Right atrium auricular region (tissue), 2 donors: ENCODE data around the gene KCNV2.

DNA sequence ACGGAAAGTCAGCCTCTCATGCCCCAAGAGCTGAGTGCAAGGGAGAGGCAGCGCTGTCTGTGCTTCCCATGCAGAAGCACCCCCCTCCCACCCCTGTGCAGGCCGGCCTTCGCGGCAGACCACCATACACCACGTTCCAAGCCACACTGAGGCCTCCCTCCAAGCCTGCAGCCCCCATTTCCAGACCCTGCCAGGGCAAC lies 7.6 kb downstream of the WASHC1 start:
- PRO-cap: no peak
- RAMPAGE, long total RNA, 2 experiments: no peak in any of the 2 experiments

DNA sequence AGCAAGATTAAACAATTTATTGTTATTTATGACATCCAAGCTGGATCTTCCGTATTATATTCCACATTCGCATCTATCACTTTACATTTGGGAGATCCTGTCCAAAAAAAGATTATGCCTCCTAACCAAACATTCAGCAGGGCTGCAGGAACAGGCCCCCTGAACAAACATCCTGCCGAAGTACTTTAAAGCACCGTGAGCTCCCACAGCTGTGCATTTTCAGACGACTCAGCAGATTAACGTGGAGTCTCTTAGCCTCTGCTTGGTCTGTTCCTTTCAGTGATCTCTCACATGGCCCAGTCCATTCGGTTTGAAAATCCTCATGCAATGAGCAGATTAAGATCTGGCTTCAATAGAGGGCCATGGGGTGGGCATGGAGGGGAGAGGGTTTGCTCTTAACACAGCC lies 33.6 kb upstream of the WASHC1 start:
- PRO-cap: no peak
- RAMPAGE, long total RNA, 2 experiments: no peak in any of the 2 experiments

DNA sequence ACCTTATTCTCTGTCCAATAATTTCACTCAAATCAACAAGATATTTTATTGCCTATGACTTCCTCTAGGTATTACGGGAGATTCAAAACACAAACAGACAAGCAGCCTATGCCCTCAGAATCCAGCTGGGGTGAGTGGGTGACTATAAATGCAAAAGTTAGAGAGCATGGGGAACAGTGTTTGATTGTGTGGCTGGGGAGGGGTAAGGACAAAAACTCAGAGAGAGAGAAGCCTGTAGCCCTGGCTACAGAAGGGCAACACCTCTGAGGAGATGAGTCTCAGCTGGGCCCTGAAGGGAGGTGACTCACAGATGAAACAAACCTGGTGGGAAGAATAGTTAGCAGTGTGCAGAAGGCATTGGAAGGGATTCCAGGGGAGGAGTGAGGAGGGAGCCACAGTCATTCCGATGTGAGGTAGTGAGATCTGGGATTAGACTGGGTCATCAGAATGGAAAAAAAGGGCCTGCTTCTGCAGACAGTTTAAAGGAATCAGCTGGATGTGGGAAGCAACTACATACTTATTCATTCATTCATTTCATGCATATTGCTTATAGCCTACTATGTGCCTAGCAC lies 10.5 kb downstream of the DOCK8 start:
- PRO-cap: no peak
- RAMPAGE, long total RNA, 2 experiments: no peak in any of the 2 experiments

GRCh38 chr9:227264-227780 lies 12.7 kb downstream of the DOCK8 start:
- PRO-cap: no peak
- RAMPAGE, long total RNA, 2 experiments: no peak in any of the 2 experiments

DNA sequence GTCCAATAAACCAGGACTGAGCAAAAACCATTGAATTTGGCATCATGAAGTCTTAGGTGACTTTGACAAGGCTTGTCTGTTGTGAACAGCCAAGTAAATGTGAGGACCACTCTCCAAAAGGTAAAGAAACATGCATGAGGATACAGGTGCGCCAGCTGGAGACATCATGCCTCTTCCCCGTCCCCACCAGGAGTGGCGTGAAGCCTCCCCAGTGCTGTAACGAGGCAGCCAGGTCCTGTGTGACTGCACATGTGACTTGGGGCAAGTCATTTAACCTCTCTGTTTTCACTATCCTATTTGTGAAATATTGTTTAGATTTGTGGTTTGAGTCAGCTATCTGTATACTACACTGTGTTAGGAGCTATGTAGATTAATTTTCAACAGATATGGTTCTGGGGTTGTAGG lies 65.0 kb downstream of the DOCK8 start:
- PRO-cap: no peak
- RAMPAGE, long total RNA, 2 experiments: no peak in any of the 2 experiments

DNA sequence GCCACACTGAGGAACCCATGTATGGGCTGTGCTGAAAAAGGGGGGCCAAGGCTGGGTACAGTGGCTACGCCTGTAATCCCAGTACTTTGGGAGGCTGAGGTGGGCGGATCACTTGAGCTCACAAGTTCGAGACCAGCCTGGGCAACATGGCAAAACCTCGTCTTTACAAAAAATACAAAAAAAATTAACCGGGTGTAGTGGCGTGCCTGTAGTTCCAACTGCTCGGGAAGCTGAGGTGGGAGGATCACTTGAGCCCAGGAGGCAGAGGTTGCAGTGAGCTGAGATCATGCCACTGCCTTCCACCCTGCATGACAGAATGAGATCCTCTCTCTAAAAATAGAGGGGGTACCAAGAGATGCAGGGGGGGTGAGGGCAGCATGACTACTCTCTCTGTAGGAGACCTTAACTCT lies 46.0 kb upstream of the KANK1 start:
- PRO-cap: no peak
- RAMPAGE, long total RNA, 2 experiments: no peak in any of the 2 experiments

DNA sequence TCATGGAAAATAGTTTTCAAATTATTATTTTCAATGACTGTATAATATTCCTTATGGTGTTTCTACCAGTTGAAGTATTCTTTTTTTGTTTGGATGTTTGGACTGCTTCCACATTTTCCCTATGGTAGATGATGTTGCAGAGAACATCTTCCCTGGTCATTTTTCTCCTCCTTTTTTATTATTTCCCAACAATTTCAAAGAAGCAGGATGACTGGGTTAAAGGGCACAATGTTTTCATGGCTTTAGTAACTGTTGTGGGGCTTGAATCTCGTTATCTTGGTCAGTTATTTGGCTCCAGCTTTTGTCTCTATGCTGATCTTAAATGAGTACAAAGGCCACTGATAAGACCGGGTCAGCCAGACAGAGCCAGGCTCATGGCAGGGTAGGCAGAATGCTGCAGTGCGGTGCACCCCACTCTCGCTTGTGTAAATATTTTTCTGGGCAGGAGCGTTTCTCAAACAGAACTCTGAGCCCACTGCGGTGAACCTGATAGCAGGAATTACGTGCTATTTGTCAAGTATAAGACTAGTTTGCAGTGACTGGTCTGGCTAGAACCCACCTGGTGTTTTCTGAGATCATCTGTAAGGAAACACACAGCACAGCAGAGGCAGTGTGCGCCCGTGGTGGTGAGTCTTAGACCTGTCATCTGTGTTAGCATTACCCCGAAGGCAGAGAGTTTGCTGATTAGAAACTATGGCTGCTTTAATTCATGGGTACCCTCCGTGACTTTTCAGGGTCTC lies 158.8 kb upstream of the DMRT1 start:
- PRO-cap: unidirectional peak, plus-strand start at position 610 of the sequence
- RAMPAGE, long total RNA, 2 experiments: no peak in any of the 2 experiments

- PRO-cap: no peak
- RAMPAGE, long total RNA, 2 experiments: no peak in any of the 2 experiments
Observed at GRCh38 chr9:689433-689766, 152.1 kb upstream of the DMRT1 start.

- PRO-cap: no peak
- RAMPAGE, long total RNA, 2 experiments: no peak in any of the 2 experiments
Observed at GRCh38 chr9:2018104-2018761, 3.1 kb downstream of the SMARCA2 start.

- PRO-cap: unidirectional peak, minus-strand start at chr9:2018912
- RAMPAGE, long total RNA, 2 experiments: no peak in any of the 2 experiments
Observed at GRCh38 chr9:2018762-2019158, 3.6 kb downstream of the SMARCA2 start.

DNA sequence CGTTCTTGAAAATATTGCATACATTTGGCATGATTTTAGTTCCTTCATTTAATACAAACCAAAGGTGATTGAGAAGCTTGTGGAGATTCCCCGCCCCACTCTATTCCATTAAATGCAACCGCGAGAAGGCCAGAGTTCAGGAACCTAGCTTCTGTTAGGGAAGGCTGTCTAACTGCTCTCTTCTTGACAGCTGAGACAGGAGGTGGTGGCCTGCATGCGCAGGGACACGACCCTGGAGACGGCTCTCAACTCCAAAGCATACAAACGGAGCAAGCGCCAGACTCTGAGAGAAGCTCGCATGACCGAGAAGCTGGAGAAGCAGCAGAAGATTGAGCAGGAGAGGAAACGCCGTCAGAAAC lies 41.3 kb downstream of the SMARCA2 start:
- PRO-cap: no peak
- RAMPAGE, long total RNA, 2 experiments: start-site peak on the plus strand in 1 of 2 experiments, centred at position 258 of the sequence, 64 reads per replicate

GRCh38 chr9:2058240-2058455 lies 43.0 kb downstream of the SMARCA2 start:
- PRO-cap: no peak
- RAMPAGE, long total RNA, 2 experiments: no peak in any of the 2 experiments

- PRO-cap: no peak
- RAMPAGE, long total RNA, 2 experiments: no peak in any of the 2 experiments
Observed at GRCh38 chr9:2124479-2125149, 109.5 kb downstream of the SMARCA2 start.

- PRO-cap: no peak
- RAMPAGE, long total RNA, 2 experiments: no peak in any of the 2 experiments
Observed at GRCh38 chr9:2126212-2127040, 111.3 kb downstream of the SMARCA2 start.

- PRO-cap: no peak
- RAMPAGE, long total RNA, 2 experiments: no peak in any of the 2 experiments
Observed at GRCh38 chr9:2280800-2281822, 266.0 kb downstream of the SMARCA2 start.

DNA sequence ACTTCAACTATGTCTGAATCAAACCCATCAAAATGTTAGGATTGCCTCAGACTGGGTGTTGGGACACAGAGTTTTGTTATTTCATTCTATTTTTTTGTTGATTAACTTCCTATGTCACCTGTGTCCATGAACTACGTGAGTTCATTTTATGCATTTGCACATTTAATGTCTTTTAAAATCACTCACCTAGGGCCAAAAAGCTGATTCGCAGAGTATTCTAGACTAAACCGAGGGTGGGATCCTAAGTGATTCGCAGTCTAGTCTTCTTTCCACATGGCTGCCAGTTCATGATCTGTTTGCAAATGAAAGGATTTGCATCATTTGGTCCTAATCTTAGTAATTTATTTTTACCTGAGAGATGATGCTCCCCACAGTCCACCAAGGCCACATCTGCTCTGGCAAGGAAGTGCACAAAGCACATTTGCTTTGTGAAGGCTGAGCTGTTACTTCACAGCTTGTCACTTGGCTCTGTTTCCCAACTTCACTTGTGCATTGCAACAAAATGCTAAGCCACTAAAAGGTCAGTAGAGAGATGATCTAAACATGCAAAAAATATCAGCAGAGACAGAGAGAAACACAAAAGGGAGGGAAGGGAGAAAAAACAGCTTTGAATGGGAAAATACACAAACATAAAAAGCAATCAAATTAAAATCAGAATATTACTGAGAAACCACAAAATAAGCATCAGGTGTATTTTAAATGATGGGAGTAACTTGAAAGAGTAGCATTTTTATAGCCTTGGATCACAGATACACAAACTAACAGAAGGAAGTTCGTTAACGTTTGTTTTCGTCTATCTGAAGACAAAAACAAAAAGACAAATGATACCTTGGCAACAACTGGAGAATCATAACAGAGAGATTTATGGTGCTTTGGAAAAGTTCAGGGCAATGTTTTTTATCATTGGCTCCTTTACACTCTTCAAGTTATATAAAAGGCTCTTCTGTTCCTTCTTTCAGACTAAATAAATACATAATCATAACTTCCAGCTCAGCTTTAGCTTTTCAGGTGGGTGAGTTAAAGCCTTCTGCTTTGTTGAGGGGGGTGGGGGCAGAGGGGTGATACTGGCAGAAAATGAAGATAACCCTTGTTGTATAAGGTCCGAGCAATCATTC lies 128.3 kb upstream of the VLDLR start:
- PRO-cap: unidirectional peak, minus-strand start at position 397 of the sequence
- RAMPAGE, long total RNA, 2 experiments: no peak in any of the 2 experiments

DNA sequence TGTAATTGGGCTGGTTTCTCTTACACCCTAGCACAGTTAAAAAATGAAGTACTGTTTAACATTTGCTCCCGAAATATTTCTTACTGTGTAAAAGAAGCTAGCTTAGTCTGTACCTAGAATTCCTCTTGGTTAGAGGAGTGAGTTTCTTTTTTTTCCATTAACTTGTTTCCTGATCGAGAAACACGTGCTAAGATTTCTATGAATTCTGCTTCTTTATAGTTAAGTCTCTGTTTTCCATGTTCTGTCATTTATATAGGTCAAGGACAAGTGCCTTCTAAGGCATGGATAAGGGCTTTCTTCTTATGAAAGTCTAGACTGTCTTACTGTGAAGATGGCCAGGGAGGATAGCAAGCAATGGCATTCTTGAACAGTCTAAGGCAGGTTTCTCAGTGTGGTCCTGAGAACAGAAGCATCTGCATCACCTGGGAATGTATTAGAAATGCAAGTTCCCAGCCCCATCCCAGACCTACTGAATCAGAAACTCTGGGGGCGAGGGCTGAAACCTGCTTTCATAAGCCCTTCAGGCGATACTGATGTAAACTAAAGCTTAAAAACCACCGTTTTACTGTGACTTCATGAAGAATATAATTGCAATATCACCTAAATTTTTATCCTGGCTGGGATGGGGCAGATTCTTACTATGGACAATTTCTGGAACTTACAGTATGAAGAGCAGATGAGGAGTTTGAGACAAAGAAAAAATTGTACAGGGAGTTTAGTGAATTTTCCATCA lies 33.2 kb downstream of the VLDLR start:
- PRO-cap: no peak
- RAMPAGE, long total RNA, 2 experiments: no peak in any of the 2 experiments

- PRO-cap: no peak
- RAMPAGE, long total RNA, 2 experiments: no peak in any of the 2 experiments
Observed at GRCh38 chr9:2717409-2717964, at the start of gene KCNV2. Gene KCNV2 (plus strand): TSS chr9:2717510.

GRCh38 chr9:3491874-3492905 lies 33.6 kb downstream of the RFX3 start:
- PRO-cap: no peak
- RAMPAGE, long total RNA, 2 experiments: no peak in any of the 2 experiments

- PRO-cap: no peak
- RAMPAGE, long total RNA, 2 experiments: no peak in any of the 2 experiments
Observed at GRCh38 chr9:3527212-3527614, 1.4 kb upstream of the RFX3 start.